ENCODE data around the genes COX19 and CYP2W1.

DNA sequence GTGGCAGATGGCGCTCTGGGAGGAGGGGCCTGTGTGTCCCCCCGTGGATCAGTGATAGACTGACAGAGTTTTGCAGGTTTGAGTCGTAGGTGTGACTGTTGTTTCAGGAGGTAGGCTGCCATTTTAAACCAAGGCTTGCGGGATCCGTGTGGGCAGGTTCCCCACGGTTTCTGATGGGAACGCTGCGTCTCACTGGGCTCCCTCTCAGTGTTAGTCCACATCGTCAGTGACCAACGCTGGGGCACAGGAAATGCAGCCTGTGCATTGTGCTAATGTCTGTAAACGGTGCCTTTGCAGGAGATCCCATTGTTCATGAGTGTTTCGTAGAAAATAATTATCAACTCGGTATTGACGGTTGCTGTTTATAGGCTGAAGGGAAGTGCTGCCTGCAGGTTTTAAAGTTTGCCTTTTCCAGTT, 5.7 kb upstream of the SUN1 start:
- PRO-cap = no peak

DNA sequence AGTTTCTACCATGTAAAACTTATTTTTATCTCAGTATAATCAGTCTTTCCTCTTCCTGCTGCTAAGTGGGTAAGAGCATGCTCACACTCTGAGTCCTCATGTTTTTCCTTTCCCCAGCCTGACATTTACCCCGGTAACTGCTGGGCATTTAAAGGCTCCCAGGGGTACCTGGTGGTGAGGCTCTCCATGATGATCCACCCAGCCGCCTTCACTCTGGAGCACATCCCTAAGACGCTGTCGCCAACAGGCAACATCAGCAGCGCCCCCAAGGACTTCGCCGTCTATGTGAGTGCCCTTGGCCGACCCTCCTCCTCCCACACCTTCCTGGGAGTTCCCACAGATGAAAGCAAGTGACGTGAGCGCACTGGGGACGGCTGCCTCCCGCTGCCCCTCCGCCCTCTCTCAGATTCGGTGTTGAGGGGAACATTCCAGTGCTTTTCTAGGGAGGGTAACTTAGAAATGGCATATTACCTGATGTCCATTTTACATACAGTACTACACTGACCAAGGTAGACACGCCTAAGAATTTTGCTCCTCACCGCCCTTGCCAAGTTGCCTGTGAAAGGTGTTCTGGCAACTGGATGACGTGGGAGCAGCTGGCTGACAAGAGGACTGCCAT, 7.0 kb upstream of the GET4 start:
- PRO-cap = no peak

GRCh38 chr7:882617-883815, 6.7 kb downstream of the GET4 start:
- PRO-cap = no peak

GRCh38 chr7:890170-890727, 13.9 kb downstream of the GET4 start:
- PRO-cap = no peak

DNA sequence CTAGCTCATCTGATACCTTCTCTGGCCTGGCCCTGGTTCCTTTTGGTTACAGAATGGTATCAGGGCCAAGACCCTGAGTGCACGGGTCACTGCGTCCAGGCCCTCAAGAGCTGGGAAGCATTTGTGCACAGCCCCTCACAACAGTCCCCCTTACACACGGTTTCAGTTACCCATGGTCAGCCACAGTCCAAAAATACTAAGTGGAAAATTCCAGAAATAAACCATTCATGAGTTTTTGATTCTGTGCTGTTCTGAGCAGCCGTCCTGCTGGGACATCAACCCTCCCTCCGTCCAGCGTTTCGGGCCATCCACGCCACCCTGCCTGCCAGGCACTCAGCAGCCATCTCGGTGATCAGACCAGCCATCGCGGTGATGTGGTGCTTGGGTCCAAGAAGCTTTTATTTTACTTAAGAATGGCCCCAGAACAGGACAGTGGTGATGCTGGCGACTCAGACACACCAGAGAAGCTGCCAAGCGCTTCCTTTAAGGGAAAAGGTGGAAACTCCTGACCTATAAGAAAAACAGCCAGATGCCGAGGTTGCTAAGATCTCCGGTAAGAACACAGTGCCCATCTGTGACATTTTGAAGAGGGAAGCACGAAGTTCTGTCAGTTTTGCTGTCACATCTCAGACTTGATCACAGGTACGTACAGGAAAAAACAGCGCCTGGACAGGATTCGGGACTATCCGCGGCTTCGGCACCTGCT, 8.6 kb downstream of the COX19 start:
- PRO-cap = no peak

GRCh38 chr7:974918-976021, at the start of gene COX19:
COX19 (minus strand) TSS chr7:975549.
- PRO-cap = bidirectional peak, plus-strand start at chr7:975158, minus-strand start at chr7:975116; bidirectional peak, plus-strand start at chr7:975666, minus-strand start at chr7:975527

- PRO-cap = no peak
These were observed at the start of gene CYP2W1 for GRCh38 chr7:983122-983674. CYP2W1 (plus strand) TSS chr7:983181.

GRCh38 chr7:988290-989147, 5.5 kb downstream of the CYP2W1 start:
- PRO-cap = no peak

DNA sequence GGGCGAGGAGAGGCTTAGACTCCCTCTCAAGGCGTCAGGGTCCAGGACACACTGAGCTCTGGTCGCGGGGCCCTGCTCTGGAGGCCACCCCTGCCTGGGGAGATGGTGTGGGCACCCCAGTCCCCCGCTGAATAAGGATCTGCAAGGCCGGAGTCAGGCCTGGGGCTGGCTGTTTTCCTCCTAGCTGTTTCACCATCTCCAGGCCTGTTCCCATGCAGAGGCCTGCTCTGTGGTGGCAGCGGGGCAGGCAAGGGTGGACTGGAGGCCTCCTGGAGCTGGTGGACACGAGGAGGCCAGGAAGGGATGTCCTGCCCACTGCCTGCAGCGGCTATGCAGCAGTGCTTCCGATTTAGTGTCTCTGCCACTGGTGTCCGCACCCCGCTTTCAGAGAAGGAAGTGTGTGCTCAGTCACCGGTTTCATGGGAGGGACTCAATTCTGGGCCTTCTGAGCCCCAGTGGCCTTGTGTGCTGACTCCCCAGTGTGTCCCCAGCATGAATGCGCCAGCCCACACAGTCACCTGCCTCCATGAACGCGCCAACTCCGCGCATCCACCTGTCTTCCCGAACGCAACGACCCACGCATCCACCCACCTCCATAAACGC, 14.6 kb upstream of the GPR146 start:
- PRO-cap = no peak

DNA sequence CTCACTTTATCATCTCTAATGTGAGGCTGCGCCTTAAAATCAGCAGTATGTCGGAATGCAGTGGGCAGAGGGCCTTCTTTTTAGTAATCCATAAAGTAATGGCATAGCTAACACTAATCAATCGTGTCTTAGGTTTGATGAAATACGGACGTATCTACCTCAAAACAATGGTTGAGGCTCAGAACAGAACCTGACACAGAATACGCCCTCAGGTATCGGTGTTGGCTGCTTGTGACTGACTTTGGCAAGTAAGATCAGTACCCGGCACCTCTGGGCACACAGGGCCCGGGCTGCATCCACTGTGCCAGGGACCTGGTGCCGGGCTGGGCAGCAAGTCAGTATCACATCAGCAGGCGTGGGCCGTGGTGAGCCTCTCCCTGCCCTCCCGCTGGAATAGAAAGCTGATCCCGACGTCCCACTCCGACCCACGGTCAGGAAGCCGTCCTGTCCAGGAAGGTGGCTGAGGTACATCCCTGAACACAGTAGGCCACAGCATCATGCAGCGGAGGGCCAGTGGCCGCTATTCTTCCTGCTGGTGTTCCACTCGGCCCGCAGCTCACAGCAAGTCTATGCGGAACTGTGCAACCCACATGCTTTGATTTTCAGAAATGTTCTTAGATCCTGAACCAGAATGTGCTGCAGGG, 937 bp upstream of the GPR146 start:
- PRO-cap = no peak

- PRO-cap = no peak
These were observed 1.3 kb downstream of the GPR146 start for GRCh38 chr7:1045398-1046261.

DNA sequence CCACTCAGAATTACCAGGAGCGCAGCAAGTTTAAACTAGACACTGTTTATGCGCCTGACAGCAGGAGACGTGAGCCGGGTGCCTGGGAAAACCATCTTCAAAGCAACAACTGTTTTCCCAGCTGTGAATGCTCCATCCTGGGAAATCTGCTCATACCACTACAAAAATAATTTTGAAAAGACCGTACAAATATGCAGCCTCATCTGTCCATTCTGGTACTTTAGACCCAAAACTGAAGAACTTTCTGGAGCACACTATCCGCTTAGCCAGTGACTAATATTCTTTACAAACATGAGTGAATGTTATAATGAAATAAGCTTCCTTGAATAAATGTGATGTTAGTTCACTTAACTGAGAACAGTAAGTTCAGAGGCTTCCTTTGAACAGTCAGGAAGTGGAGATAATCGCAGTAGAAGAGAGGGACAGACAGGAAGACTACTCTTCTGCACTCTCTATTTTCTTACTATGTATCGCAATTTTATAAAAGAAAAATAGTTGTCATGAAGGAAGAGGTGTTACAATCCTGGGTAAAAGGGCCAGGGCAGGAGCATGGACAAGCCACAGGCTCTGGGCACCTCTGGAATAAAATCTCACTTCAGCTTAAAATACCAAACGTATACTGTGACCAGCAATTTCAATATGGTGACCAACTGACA, 16.8 kb downstream of the GPER1 start:
- PRO-cap = no peak

- PRO-cap = no peak
These were observed 14.3 kb downstream of the C7orf50 start for GRCh38 chr7:1123541-1124291.

- PRO-cap = no peak
These were observed 21.7 kb upstream of the UNCX start for GRCh38 chr7:1210744-1211680.

DNA sequence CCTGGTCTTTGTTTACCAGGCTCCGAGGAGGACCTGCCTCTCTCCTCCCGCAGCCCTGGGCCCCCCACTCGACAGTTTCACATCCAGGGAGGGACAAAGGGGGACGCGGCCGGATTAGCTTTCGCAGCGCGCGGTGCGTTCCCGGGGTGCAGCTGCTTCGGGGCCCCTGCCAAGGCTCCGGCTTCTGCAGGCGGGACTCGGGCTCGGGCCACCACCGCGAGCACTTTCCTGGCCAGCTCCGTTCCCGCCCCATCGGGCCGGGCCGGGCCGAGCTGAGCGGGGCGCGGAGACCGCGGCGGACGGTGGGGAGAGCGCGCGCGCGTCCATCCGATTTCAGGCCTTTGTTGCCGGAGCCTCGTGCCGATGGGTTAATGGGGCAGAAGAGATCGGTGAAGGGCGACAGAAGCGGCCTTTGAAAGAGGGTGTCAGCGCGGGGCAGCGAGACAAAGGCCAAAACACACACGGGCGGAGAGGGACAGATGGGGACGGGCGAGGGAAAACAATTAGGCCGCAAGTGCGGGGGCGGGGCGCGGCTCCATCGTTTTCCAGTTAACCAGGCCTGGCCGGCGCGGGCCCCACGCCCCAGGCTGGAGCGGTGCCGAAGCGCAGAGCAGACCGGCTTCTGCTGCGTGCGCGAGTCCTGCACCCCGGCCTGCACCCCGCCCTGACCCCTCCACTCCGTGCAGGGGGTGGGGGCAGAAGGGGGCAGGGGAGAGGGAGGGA, 8.4 kb upstream of the UNCX start:
- PRO-cap = no peak

DNA sequence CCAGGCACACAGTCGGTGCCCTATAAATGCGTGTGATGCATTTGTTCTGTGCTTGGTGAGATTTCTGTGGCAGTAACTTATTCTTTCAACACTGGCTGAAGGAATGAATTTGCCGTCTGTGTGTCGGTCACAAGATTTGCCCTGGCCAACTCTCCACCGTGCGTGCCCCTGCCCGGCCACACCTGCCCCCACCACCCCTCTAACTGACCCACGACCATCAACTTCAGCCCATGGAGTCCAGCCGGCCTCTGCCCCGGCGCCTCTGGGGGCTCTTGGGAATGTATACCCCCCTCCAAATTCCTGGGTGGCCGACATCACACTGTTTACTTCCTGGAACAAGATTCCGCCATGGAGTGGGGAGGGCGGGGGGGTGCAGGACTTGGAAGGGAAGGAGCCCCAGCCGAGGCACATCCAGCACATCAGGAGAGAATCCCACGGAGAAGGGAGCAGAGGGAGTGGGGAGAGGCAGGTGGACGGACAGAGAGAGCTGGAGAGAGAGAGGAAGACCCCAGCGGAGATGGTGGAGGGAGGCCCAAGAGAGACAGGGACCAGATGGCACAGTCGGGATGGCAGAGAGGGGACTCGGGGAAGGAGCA, 5.4 kb downstream of the MICALL2 start:
- PRO-cap = no peak

DNA sequence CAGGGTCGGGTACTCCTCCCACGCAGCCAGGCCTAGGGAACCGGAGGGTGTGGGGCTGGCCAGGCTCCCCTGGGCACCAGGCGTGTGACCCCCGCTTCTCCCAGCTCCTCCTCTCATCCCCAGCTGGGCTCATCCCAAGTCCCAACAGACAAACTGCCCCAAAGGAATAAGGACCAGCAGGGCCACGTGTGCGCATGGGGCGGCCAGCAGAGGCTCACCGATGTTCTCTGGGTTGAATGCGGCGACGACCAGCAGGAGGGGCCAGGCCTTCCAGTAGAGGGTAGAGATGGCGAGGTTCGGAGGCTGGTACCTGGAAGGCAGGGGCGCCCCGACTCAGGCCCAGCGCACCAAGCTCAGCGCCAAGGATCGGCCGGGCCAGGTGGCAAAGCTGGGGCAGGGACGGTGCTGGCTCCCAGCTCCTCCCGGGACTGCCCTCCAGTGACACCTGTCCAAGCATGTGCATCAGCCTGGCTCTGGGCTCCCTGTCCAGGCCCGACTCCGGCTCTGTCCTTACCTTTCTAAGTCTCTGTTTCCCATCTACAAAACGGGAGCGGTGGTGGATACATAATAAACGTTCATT, 14.7 kb downstream of the INTS1 start:
- PRO-cap = no peak

GRCh38 chr7:1499409-1499764, 4.8 kb downstream of the INTS1 start:
- PRO-cap = no peak

DNA sequence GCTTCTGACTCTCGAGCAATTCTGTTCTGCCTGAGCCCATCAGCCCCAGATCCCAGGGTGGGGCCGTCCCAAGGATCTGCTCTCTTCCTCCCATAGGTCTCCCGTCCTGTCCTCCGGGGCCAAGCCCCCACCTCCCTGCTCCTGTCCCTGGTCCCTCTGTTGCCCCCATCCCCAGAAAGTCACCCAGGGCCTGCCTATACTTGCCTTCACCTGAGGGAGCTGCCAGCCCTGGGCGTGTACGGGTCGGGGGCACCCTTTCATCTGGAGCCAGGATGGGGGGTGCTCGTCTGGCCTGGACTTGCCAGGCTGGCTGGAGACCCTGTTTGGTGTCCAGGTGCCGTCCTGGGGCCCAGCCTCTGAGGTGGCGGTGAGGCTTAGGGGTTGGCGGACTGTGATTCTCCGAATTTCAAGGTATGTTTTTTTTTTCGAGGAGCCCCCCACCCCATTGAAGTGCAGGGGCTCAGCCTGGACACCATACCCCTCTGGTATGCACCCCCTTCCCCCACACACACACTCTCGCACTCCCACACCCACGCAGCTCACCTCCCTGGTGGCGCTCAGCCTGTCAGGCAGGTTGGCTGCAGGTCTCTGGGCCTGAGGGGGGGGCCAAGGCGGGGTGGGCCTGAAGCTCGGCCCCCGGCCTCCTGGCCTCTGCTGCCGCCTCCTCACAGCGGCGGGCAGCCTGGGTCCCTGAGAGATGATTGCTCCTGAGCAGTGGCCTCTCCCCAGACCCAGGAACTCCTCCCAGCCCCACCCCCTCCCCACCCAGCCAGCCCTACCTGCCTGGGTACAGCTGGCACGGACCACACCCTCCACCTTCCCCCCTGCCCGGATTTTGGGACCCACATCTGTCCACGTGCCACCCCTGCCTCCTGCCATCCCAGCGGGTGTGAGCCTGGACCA, 4.4 kb upstream of the TMEM184A start:
- PRO-cap = no peak

GRCh38 chr7:1644682-1645189, 25.3 kb upstream of the ELFN1 start:
- PRO-cap = no peak

All from ileum (tissue), 1 donor.